Heart (tissue), 3 donors: ENCODE measurements around a stretch of chr20.

DNA sequence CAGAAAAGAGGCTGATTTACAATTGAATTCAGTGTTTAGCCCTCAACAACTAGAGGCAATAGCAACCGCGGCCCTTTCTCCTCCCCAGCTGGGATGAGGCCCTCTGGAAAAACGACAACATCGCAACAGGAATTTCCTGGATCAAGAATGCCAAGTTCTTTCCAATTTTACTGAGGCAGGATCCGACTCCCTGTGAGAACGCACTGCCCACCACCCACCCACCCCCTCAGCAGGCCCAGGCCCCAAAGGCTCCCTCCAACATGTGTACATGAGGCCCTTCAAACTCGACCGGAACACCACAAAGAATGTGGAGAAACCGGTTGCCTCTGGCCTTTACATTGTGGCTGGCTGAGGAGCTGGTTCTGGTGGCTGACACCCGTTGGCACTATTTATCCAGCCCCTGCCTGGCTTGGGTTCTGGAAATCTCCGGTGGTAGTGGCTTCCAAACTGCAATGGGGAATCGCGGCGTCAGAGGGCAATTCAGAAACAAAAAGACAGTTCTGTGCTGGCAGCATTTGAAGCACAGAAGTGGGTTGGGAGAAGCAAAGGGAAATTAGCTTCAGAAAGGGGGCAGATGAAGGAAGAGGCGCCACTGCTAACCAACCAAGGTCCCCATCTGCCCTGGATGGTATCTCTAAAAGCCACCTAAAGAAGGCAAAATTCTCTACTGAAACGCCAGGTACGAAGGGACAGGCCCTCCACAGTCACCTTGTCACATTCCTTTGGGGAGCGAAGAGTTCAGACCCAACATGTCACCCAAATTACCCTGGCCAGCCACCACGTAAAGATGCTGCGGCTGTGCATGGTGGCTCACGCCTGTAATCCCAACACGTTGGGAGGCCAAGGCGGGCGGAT lies 36.6 kb downstream of the ZMYND8 start:
- RAMPAGE, long total RNA, 2 experiments: no peak in any of the 2 experiments

- RAMPAGE, long total RNA, 2 experiments: no peak in any of the 2 experiments
Observed at GRCh38 chr20:47326569-47326895, 30.0 kb downstream of the ZMYND8 start.

DNA sequence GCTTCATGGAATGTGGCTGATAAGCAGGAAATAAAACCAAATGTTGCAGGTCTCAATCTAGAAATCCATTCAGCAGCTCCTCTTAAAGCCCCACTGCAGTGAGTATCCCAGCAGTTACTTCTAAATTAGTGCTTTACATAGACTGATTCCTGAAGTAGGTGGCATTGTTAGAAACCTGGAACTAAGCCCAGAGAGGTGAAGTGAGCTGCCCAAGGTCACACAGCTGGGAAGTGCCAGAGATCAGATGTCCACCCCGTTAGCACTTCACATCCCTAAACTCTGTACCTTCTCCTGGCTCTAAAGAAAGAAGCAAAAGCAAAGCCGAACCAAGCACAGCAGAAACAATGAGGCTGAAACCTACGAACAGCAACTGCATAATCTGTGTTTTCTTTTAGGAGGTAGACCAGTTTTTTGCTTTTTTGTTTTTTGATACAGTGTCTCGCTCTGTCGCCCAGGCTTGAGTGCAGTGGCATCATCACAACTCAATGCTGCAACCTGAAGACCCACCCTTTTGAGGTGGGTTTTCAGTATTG lies 3.0 kb upstream of the ZMYND8 start:
- RAMPAGE, long total RNA, 2 experiments: no peak in any of the 2 experiments

GRCh38 chr20:47741854-47742540 lies 43.3 kb downstream of the SULF2 start:
- RAMPAGE, long total RNA, 2 experiments: no peak in any of the 2 experiments

DNA sequence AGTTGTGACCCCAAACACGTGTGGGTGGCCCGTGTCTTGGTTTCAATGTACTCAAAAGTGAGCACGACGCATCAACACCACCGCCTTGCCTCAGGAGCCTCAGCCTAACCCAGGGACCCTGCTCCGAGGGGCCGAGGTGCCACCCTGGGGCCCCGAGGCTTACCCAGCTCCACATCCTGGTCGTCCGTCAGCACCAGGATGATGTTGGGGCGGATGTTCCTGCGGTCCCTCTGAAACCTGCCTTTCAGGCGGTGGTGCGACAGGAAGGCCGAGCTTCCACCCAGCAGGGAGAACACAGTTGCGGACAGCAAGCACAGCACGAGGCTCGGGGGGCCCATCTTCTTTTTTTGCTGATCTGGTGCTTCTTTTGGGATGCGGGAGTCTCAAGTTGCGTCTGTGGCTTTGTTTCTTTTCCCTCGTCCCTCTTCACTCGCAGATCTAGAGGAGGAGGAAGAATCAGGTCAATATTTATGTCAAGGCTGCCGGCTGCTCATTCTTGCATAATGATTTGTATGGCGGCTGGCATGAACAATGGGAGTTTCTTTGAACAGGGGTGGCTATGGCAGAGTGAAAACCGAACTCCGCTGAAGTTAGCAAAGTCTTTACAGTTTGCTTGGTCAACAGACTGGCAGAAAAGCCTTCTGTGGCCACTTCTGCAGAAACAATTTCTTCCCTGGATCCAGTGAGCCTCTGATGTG lies 28.1 kb downstream of the SULF2 start:
- RAMPAGE, long total RNA, 2 experiments: no peak in any of the 2 experiments

DNA sequence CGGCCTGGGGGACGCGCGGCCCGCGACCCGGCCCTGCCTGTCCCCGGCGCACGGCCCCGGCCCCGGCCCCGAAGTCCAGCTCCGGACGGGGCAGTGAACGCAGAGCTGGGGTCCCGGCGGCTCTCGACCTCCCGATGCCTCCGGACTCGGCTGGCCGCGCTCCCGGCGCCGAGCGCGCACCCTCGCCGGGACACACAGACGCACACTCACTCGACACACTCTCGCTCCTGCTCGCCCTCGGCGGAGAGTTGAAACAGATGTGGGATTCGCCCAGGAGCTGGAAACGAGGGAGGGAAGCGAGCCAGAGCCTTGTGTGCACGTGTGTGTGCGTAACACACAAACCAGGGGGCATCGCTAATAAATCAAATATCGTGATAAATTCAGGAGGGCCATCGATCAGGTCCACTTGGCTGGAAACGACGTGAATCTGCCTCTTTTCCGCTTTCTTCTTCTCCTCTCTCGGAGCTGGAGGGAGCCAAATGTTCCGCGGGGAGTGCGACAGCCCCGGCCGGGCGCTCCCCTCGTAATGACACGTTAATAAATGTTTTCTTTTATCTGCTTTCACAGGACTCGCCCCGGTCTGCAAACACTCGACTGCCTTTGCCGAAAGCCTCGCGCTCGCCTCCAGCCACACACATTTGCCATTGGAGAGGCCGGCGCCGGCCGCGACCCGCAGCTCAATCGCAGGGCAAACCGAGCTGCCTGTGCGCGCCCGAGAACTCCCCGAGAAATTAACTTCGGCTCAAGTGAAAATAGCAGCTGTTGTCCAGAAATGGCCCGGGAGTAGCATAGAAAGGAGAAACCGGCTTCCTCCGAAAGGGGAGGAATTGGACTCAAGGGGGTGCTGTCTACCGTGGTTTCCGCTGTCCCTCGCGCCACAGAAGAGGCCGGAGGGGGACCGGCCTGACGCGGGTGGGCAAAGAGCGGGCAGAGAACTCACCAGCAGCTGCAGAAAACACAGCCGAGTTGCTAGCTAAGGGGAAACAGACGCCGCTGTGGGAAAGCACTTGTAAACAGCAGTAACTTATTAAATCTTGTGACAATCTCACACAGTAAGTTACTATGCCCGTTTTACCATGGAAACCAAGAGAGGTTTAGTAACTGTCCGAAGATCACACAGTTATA lies 919 bp upstream of the SULF2 start:
- RAMPAGE, long total RNA, 2 experiments: start-site peak on the minus strand in 1 of 2 experiments, centred at position 801 of the sequence, 30 to 42 reads per replicate

DNA sequence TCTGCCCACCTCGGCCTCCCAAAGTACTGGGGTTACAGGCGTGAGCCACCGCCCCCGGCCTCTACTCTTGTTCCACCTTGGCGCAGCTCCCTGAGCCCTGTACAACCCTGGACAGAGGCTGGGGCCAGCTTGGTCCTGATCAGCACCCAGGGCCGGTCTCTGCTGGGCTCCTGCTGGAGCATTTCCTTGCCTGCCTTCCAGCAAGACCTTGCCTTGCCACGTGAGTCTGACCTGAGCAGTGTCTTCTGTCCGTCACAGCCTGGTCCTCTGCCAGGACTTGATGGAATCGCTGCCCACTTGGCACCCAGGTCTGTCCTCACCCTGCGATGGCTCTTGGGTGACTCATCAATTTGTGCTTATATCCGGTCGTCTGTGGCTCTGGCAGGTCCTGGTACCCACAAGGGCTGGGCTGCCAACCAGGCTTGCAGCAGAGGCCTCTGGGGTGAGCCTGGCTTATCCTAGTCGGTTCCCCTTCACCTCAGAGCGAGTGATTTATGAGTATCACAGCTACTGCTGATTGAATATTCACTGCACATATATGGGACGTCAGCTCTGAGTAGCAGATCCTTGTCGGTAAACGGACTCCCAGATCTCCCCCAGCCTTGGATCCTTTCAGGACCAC lies 10.0 kb upstream of the SULF2 start:
- RAMPAGE, long total RNA, 2 experiments: no peak in any of the 2 experiments

- RAMPAGE, long total RNA, 2 experiments: no peak in any of the 2 experiments
Observed at GRCh38 chr20:48153336-48154055, 368.2 kb upstream of the SULF2 start.

GRCh38 chr20:48192237-48192644 lies 407.0 kb upstream of the SULF2 start:
- RAMPAGE, long total RNA, 2 experiments: no peak in any of the 2 experiments

DNA sequence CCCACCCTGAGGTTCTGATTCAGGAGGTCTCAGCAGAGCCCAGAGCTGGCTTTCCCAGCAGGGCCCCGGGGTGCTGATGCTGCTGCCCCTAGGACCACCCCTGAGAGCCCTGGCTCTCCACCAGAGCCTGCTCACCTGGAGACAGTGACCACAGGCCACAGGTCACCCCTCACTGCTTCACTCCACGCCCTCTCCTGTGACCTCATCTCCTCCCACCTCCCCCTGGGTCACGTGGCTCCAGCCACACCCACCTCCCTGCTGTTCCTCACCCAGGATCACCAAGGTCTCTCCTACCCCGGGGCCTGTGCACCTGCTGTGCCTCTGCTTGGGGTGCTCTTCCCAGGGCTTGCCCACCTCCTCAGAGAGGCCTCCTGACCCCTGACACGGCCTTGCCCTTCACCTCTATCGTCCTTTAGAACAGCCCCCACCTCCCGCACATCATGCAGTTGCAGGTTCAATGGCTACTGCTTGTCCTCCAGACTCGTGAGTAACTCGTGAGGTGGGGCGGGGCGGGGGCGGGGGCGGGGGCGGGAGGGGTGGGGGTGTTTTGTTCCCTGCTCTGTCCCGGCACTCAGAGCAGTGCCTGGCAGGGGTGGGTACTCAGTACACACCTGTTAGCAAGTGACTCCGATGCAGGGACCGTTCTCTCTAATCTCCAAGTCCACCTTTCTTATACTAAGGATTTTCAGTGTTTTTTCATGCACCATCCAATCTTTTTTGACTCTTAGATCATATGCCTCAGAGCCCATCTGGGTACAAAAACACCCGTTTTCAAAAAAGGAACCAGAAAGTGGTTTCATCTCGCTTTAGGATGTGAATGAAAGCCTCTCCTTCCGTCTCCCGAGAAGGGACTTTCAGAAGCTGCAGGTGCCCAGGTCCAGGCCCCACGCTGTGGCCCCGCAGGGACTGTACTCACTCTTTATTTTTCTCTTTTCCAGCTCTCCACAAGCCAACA lies 467.9 kb downstream of the PREX1 start:
- RAMPAGE, long total RNA, 2 experiments: no peak in any of the 2 experiments

DNA sequence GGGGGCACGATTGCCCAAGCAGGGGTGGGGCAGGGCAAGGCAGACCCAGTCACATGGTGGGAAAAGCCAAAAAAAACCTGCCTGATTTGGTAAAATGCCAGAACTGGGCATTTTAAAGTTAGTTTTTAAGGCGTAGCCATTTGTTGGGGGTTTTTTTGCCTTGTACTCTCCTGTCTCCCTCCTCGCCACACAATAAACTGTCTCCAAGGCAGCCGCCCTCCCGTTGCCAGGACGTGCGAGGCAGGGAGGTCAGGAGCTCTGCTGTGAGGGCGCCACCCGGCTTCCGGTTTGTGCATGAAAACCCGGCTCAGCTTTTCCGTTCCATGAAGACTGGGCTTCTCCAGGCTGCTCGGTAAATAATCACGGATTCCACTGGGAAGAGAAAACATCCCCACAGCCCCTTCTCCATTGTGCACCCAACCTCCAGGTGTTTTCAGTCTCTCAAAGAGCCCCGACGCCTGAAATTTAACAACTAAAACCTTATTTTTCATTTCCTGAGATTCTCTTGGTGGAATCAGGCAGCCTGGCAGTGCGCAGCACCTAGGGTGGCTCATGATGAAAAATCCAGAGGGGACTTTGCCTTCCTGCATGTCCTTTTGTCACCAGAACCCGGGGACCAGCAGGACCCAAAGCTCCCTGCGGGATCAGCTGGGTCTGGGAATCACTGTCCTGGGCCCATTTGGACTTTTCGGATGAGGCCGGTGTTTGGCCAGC lies 453.4 kb downstream of the PREX1 start:
- RAMPAGE, long total RNA, 2 experiments: no peak in any of the 2 experiments

DNA sequence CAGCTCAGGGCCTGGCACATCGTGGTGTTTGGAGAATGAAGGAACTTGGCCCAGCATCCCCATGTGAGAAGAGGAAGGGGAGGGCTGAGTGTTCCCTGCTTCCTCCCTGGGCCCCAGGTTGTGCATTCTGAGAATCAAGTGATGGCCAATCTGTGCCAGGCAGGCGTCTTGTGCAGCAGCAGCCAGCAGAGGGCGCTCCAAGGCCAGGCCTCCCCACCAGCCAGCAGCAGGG lies 192.1 kb downstream of the PREX1 start:
- RAMPAGE, long total RNA, 2 experiments: no peak in any of the 2 experiments

DNA sequence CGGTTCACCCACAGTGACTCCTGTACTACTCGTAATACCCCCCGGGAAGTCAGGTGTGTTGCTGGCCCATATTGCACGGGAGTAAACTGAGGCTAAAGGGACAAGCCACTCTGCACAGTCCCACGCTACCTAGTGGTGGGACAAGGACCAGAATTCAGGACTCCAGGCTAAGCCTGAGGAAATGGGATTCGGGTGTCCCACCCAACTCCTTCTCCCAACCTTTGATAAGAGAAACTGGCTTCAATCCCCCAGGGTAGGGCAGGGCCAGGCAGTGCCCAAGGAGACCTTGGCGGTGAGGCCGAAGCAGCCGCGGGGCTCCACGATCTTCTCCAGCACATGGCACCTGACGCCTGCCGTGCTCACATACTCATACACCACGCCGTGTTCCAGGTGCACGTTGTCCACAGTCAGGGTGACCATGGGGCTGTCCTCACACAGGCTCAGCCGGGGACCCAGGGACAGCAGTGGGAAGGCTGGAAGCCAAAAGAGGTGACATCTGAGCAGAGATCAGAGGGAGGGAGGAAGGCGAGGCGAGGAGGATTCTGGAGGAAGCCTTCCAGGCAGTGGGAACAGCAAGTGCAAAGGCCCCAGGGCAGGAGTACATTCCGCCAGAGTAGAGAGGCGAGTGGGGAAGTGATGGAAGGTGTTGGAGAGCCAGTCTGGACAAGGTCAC lies 176.6 kb downstream of the PREX1 start:
- RAMPAGE, long total RNA, 2 experiments: no peak in any of the 2 experiments

GRCh38 chr20:48656906-48657446 lies 170.8 kb downstream of the PREX1 start:
- RAMPAGE, long total RNA, 2 experiments: no peak in any of the 2 experiments

DNA sequence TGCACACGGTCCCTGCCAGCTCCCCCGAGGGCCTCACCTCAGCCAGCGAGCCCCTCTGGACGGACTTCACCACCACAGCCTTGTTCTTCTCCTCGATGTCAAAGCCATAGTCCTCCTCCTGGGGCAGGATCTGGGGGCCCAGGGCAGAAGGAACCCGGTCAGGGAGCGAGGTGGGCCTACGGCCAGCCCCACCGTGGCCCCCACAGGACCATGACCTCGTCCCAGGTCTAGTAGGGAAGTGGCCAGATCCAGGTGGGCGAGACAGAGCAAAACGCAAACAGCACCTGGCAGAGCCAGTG lies 169.8 kb downstream of the PREX1 start:
- RAMPAGE, long total RNA, 2 experiments: no peak in any of the 2 experiments

DNA sequence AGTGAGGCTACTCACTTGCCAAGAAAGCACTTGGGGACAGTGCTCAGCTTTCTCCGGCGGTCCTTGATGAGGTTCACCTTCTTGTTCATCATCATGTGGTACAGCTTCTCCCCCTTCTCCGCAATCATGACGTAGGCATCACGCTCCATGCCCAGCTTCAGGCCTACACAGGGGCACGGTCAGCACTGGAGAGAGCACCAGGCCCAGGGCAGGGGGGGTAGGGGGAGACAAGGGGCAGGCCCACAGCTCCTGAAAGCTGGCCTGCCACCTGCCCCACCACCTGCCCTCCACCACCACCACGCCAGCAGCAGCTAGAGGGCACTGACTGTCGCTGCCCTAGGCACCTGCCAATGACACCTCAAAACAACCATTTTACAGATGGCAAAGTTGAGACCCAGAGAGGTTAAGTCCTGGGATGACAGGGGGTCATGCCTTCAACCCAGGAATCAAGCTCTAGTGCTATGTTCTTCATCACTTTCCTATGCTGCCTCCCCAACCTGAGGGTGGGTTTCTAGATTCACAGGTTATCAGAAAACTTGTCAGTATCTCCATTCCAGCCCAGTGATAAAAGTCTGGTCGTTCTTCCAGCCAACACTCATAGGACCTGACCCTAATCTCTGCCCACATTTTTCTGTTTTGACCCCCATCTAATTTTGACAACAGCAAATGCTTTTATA lies 139.0 kb downstream of the PREX1 start:
- RAMPAGE, long total RNA, 2 experiments: no peak in any of the 2 experiments

DNA sequence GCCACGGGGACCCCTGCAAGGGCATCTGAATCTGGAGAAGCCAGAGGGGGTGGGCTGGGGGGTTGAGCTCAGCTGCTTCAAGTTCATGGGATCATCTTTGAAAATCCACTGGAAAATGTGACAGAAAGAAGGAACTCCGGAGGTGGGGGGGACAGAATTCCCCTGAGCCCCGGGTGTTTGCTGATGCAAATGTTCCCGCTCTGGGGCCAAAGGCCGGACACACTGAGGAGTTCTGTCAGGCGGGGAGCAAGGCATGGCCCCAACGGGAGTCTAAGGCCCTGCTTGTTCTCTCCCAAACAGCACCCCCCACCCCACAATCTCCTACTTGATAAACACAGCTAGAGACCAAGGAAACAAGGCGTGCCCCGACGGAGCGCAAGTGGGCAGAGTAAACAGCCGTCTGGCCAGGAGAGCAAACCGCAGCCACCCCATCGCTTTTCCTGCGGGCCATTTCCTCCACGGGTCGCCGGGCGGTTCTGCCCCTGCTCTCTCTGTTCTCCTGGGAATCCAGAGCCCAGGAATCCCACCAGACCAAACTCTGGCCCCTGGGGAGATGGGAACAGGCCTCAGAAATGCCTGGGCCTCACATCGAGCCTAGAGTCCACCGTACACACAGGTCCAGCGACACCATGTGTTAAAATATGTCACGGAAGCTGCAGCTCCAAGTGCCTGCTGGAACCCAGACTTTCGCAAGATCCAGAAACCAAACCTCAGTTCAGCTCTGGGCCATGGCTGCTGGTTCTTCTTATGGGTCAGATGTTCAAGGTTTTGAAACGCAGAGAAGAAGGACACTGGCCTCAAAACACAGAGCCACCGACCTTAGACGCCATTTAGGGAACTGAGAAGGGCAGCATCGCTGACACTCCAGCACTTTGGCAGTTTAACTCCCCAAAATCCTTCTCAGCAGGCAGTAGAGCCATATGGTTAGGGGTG lies 104.3 kb downstream of the PREX1 start:
- RAMPAGE, long total RNA, 2 experiments: no peak in any of the 2 experiments

DNA sequence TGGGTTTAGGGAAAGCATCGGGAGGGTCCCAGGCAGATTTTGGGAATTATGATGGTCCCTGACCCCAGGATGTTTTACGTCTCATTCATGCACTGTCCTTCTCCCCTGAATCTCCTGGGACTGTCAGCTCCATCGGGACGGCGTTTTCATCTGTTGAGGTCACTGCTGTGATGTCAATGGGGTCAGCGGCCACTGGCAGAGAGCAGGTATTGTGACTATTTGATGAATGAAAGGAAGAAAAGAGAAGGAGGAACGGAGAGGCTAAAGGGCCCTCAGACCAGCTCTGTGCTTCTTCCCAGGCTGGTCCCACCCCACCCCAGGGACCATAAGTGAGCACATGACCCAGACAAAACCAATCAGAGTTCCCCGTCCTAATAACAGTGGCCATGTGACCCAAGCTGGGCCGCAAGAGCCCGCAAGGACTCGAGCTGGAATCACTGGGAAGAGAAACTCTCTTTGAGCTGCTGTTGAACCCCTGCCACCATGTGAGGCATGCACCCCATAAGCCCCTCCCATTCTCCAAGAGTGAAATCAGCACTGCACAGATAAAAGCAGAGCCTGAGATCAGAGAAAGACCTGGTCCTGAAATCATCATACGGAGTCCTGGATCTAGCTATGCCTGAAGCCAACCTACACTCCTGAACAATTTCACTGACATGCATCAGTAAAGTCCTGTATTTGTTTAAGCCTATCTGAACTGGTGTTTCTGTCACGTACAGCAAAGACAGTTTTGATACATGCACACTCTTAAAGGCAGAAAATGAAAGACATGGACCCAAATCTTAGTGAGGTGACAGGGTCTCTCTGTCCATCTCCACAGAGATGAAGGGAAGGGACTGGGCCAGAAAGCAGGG lies 90.3 kb downstream of the PREX1 start:
- RAMPAGE, long total RNA, 2 experiments: no peak in any of the 2 experiments

DNA sequence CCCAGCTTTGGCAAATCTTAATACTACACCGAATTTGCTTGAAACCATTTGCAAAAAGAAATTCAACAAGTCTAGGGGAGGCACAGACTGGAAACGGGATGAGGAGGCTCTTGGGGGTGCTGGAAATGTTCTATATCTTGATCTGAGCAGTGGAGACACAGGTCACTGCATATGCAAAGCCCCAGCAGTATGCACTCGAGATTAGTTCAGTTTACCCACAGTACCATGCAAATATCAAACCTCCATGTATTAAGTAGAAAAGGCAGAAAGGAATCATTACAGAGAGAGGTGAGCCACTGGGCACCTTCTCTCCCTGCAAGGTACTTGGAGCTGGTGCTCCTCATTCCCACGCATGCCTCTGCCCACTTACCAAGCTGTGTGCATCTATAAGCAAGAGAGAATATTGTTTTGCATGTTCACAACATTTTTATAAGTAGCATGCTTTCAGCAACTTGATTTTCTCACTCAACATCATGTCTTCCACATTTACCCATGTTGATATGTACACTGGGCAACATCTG lies 75.8 kb downstream of the PREX1 start:
- RAMPAGE, long total RNA, 2 experiments: no peak in any of the 2 experiments

- RAMPAGE, long total RNA, 2 experiments: no peak in any of the 2 experiments
Observed at GRCh38 chr20:48807228-48807939, 20.4 kb downstream of the PREX1 start.